Hepatocyte (in vitro differentiated cells and primary cell): ENCODE measurements around the gene DUSP1.

DNA sequence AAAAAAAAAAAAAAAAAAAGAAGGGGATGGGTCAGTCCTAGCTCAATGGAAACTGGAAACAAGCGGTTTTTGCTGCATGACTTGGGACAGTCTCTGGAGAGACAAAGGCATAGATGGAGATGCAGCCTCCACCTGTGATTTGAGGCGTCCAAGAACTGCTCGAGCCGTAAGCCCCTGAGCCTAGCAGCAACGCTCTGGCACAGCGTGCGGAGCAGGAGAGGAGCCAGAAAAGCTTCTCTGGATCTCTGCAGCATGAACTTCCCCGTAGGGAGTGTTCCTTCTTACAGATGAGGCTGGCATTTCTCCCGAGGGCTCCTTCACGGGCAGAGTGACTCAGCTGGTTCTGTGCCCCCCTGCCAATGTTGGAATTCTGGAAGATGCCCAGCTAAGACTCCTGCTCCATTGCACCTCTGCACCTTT is 39.9 kb downstream of the SH3PXD2B start:
- RAMPAGE, long total RNA: no peak
- RRBS: no CpG with 5 or more reads among the region's 10 CpGs

GRCh38 chr5:172558841-172559514 is 82.1 kb upstream of the NEURL1B start:
- RAMPAGE, long total RNA: no peak
- RRBS: no CpG with 5 or more reads among the region's 24 CpGs

DNA sequence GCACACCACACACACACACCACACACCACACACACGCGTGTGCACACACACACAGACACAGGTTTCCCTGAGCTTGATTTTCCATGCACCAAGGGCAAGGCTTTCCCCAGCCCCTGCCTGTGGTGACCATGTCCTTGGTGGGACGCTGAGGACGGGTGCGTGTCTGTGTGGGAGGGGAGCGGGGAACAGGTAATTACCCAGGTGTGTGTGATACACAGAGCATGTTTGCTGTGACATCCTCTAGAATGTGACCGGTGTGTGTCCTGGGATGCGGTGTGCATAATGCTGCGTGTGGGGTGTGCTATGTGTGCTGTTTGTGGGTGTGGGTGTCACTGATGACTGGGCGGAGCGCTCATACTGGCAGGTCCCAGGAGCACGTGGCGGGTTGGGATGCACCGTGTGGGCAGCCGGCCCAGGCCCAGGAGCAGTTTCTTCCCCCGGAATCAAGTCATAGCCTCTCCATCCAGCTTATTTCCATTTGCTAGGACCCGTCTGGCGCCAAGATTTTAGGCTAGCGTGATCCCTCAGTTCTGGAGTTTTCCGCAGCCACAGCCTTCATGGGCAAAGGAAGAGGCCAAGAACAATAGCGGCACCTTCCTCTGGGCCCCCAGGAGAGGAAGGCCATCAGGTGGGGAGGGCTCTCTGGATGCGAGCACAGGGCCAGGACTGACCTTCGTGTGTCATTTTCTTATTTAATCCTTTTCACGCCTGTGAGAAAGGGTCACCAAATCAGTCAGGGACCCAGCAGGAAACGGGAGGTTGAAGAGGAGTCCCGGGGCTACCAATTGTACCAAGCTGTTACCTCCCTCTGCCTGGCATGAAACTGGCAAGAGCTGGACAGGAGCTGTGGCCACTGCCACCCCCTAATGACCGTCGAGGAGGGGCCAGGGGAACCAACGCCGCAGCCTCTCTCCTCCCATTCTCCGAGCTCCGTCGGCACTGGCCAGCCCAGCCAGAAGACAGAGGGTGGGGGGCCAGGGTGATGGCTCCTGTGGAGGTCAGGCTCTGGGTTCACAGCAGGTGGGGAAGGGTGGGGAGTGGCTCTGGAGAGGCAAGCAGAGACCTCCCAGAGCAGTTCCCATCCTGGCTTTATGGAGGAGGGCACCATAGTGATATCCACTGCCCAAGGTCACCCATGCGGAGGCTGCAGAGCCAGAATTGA is 43.2 kb upstream of the NEURL1B start:
- RAMPAGE, long total RNA: no peak
- RRBS: no CpG with 5 or more reads among the region's 34 CpGs

DNA sequence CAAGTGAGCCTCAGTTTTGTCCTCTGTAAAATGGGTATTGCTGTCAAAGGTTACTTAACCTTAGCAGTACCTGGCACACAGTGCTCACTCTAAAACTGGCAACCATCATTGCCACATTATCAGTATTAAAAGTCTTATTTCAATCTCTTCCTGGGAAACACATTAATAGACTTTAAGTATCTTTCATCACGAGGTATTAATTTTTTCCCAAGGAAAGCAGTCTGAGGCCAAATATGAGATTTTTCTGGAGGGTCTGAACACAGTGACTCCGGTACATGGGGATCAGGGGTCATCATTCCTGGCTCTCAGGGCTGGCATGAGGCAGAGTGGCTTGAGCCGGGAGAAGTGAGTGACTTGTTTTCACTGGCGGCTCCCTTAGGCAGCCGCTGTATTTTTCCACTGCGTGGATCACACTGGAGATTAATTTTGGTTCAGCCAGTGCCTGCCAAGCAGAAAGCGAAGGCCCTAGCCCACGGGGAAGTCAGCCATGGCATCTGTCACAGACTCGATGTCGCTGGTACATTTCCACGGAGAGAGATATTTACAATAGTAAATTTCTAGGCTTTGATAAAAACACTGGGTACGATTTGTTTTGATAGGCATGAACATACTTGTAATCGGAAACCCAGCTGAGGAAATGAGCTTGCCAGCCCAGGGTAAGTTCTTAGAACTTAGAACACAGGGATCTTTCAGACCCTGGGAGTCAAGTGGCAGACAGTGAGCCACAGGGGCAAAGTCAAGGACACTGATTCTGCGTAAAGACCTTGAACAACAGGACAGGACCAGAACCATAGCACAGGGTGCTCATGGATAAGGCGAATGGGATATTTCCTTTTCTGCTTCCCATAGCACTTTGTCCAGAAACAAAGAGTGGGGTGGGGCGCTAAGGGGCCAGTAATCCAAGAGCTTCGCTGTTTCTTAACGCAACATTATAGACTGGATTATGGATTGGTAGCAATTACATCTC is 4.7 kb downstream of the DUSP1 start:
- RAMPAGE, long total RNA: no peak
- RRBS: 8% methylated on average over 2 of the region's 18 CpGs

DNA sequence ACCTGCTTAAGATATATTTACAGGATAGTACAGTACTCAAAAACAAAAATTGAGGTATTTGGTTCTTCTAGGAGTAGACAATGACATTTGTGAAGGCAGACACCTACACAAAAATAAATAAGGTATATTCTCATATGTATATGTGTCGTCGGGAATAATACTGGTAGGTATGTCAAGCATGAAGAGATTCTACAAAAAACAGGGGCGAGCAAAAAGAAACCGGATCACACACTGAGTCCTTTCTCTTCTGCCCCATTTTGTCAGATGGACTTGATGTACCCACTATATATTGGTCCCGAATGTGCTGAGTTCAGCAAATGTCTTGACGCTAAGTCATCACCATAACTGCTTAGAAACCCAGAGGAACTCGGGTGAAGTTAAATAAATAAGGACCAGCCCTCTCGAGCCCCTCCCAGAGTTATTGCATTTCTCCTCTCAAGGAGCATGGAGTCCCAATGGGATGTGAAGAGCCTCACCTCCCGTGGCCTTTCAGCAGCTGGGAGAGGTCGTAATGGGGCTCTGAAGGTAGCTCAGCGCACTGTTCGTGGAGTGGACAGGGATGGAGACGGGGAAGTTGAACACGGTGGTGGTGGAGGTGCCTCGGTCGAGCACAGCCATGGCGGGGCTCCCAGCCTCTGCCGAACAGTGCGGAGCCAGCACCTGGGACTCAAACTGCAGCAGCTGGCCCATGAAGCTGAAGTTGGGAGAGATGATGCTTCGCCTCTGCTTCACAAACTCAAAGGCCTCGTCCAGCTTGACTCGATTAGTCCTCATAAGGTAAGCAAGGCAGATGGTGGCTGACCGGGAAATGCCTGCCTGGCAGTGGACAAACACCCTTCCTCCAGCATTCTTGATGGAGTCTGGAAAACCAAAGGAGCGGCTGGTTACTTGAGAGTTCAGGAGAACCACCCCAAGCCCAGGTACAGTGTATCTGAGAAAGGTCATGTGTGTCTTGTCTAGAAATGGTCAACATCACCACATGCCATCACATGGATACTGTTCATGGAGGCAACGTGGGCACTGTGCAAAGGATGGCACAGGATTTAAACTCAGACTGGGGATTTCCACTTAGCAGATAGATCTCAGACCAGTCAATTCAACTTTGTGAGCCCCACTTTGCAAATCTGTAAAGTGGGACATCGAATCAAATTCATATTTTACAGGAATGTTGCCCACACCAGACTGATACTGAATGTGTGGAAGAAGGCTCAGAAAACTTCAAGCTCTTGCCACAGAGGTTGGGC is 2.3 kb downstream of the DUSP1 start:
- RAMPAGE, long total RNA: no peak
- RRBS: no CpG with 5 or more reads among the region's 26 CpGs

- RAMPAGE, long total RNA: no peak
- RRBS: under 1% methylated on average over 65 of the region's 97 CpGs
Observed at GRCh38 chr5:172770479-172771292, at the start of gene DUSP1. TSS of gene DUSP1 (minus strand) at chr5:172771195.

GRCh38 chr5:172773771-172774446 is 2.9 kb upstream of the DUSP1 start:
- RAMPAGE, long total RNA: no peak
- RRBS: no CpG with 5 or more reads among the region's 9 CpGs

- RAMPAGE, long total RNA: no peak
- RRBS: no CpG with 5 or more reads among the region's 14 CpGs
Observed at GRCh38 chr5:172778118-172778913, 7.3 kb upstream of the DUSP1 start.

GRCh38 chr5:172837534-172838439 is 3.7 kb downstream of the ERGIC1 start:
- RAMPAGE, long total RNA: no peak
- RRBS: 21% methylated on average over 3 of the region's 16 CpGs

DNA sequence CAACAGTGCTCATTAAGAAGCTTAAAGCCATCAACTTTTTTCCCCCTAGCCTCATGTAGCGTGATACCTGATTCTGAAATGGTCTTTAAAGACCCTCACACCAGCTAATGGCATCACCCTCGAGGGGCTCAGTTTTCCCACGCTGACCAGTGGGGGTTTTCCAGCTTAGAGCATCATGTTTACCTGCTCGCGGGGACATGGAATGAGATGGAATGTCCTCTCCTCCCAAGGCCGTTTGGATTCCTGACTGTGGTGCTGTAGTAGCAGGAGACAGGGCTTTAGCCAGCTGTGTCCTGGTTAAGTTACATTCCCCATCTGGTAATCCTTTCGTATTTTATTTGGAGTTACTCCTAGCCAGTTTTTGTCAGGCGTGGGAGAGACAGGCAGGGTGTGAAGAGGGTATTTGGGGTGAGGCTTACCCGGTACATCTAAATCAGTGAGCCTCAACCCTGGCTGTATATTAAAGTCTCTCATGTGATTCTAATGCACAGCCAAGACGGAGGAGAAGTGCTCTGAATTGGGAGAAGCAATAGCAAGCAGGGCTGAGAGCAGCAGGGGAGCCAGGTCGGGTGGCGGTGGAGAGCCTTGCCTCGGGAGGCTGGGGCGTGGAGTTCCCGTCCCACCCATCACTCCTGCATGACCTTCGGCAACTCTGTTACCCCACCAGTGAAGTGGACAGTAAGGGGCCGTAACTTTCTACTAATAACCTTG is 6.1 kb downstream of the ERGIC1 start:
- RAMPAGE, long total RNA: no peak
- RRBS: no CpG with 5 or more reads among the region's 17 CpGs

- RAMPAGE, long total RNA: no peak
- RRBS: no CpG with 5 or more reads among the region's 8 CpGs
Observed at GRCh38 chr5:172846192-172846971, 12.3 kb downstream of the ERGIC1 start.

DNA sequence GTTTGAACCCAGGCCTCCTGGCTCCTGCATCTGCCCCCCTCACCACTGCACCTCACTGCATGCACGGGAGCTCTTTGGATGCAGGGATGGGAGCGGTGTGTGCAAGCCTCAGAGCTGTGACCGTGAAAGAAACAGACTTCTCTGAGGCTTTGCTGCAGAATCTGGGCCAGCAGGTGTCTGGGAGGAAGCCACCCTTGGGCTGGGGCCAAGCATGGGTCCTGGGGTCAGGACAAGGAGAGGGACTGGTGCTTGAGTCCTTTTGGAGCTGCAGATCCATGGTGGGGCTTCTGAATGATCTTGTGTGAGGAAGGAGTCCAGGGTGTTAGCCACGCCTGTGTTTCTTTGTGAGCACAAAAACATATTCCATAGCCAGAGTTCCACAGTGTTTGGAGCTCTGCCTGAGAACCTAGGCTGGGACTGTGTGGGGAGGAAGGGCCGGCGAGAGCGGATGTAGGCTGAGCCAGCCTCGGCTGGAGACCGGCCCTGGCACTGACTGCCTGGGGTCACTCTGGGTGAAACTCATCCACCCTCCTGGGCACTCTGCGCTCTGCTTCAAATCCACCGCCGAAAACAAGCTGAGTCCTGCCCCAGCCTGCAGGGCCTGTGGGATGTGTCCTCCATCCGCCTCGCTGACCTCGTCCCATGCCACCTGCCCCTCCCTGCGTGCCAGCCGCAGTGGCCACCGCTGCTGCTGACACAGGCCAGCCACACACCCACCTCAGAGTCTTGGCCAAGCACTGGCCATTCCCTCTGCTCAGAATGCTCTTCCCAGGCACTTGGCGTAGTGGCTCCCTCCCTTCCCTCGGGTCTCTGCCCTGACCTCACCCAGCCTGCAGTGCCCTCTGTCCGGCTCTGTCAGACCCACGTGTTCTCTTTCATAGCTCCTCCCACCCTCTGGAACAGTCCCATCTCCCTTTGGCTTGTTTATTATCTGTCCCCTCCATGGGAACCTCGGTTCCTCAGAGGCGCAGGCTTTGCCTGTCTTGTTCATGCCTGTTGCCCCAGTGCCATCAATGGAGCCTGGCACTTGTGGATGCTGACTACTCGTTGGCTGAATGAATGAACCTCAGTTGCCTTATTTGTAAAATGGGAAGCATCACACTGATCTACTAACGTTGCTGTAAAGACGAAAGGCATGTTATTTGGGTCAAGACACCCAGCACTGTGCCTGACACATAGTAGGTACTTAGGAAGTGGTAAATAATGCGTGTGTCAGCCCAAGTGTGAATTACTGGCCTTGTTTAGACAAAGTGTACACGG is 26.9 kb downstream of the ERGIC1 start:
- RAMPAGE, long total RNA: no peak
- RRBS: 9% methylated on average over 4 of the region's 29 CpGs

- RAMPAGE, long total RNA: no peak
- RRBS: no CpG with 5 or more reads among the region's 7 CpGs
Observed at GRCh38 chr5:172869224-172869786, 35.3 kb downstream of the ERGIC1 start.

GRCh38 chr5:172885398-172886111 is 51.5 kb downstream of the ERGIC1 start:
- RAMPAGE, long total RNA: no peak
- RRBS: no CpG with 5 or more reads among the region's 18 CpGs

- RAMPAGE, long total RNA: no peak
- RRBS: no CpG with 5 or more reads among the region's 4 CpGs
Observed at GRCh38 chr5:173018414-173018779, 34.8 kb downstream of the ATP6V0E1 start.

DNA sequence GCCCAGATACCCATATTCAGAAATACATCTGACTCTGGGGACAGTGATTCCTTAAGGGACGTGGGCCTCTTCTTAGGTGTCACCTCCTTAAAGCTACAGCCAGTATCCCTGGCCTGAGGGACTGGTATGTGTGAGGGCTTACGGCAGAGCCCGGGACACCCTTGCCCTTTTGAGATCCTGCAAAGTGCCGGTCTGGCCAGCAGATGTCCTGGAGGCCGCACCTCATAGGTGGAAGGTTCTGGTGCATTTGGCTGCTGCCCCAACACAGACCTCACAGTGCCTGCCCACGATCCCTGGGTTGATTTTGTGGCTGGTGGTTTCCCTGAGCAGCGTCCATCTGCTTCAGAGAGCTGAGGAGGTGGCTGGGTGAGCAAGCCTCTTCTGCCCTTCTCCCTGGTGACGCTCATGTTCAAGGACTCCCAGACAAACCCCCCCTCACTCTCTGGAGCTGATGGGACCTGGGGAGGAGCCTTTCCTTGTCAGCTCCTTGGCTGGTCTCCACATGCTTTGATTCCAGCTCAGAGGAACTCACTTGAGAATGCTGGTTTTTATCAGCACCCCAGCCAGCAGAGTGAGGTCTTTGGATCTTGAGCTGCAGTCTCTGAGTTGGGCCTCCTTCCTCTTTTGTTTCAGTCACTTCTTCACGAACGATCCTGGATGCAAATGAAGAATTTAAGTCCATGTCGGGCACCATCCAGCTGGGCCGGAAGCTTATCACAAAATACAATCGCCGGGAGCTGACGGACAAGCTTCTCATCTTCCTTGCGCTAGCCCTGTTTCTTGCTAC is 19.0 kb downstream of the BNIP1 start:
- RAMPAGE, long total RNA: no peak
- RRBS: no CpG with 5 or more reads among the region's 16 CpGs

DNA sequence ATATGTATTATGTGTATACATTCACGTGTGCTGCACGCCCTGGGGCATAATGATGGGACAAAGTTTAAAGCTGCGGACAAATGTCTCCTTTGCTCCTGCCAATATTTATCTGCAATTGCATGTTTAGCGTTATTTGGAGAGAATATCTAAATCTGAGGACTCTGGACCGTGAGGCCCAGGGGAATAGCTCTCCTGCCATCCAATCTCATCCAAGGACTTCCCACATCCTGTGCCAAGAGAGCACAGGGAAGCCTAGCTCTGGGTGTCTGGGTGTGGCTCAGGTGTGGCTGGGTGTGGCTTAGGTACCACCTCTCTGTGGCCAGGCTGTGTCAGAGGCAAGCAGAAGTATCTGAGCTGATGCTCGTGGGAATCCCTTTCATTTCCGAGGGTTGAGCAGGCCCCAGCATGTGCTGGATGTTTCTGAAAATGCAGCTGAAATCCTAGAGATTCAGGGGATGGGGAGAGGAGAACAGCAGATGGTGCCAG is 7.0 kb upstream of the BOD1 start:
- RAMPAGE, long total RNA: no peak
- RRBS: no CpG with 5 or more reads among the region's 7 CpGs

- RAMPAGE, long total RNA: no peak
- RRBS: no CpG with 5 or more reads among the region's 3 CpGs
Observed at GRCh38 chr5:173670083-173670656, 53.7 kb upstream of the BOD1 start.

GRCh38 chr5:173727899-173728452 is 111.5 kb upstream of the BOD1 start:
- RAMPAGE, long total RNA: no peak
- RRBS: no CpG with 5 or more reads among the region's 4 CpGs

DNA sequence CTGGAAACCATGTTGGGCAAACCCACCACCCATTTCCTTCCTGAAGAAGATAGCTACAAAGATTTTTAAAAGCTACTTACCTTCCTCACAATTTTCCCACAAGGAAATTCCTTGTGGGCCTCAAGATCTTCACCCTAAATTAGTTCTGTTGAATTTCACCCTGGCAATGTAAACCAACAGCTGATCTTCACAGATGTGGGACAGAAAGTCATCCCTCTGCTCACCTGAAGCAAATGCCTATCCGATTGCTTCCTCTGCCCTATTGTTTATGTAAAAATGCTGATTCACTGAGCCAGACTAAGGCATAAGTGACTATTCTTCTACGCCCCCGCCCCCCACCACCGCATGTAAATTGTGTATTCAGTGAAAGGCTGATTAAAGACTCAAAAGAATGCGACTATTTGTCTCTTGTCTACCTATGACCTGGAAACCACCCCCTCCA is 129.5 kb upstream of the BOD1 start:
- RAMPAGE, long total RNA: no peak
- RRBS: no CpG with 5 or more reads among the region's 5 CpGs